Uterus (tissue), 7 donors: ENCODE measurements around the genes MUC7, AMTN and AMBN.

DNA sequence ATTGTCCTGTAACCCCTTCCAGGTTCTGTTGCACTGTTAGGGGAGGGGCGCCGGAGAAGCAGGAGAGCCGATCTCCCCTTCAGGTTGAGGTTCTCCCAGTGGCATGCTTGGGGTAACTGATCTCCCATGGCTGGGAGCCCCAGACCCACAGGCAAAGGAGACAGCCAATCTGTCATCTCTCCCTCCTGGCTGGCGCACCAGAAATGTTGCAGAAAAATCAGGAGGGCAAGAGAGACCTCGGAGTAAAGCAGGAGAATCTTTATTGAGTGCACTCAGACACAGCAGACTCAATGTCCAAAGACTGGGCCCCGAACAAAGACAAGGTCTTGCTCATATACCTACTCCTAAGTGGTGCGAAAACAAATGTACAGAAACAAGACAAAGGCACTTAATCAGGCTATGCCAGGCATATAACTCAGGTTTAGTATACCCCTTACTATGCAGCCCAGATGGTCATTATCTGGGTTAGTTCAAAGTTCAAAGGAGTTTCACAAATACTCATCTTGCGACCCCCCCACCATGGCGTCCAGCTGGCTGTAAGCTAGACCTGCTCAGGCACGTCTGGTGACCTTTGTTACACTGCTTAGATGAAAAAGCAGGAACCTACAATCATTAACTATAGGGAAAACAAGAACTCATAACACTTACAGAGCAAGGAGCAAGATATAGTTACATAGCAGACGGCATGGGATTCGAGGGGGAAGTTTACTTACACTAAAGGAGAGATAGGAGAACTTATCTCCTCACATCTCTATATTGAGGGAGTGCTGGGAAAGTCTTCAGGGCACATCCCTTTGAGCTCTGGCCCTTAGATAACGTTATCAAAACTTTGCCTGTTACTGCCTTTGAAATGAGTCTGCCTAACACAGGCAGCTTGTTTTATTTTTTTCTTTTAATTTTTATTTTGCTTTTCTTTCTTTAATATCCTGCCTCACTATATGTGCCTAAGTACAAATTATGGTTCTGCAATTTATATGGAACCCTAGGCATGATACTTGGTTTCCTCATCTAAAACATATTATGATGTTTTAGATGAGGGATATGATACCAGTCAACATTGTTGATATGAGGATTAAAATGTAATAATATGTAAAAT is 27.4 kb downstream of the SULT1E1 start:
- PRO-cap, 4 experiments, result no peak in any of the 4 experiments
- RAMPAGE, long total RNA, 2 experiments, result no peak in any of the 2 experiments
- RRBS, result no CpG with 5 or more reads among the region's 13 CpGs

DNA sequence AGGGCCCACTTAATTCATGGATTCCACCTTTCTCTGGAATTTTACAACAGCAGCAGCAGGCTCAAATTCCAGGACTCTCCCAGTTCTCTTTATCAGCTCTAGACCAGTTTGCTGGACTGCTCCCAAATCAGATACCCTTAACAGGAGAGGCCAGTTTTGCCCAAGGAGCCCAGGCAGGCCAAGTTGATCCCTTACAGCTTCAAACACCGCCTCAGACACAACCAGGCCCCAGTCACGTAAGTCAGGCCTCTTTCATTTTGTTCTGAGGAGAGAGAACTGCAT is 2.3 kb downstream of the ODAM start:
- PRO-cap, 4 experiments, result no peak in any of the 4 experiments
- RAMPAGE, long total RNA, 2 experiments, result no peak in any of the 2 experiments
- RRBS, result no CpG with 5 or more reads among the region's 2 CpGs

DNA sequence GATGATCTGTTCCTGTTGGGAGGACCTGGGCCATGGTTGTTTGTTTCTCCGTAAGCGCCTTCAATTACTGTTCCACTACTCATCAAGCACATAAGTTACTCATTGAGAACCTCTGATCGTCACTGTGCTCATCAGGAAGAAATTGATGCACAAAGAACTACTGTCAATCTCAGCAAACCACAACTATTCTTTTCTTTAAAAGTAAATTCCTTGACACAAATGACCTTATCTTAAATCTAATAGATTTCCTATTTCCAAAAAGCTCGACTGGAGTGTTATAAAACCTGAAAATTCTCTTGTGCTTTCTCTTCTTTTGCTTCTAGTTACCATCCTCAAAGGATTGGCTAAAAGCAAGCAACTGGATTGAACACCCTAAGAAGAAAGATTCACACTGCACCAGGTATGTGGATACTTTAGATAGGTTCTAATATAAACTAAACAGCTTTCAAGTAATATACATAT is at the start of gene MUC7:
Gene MUC7 (plus strand): TSS at position 306 of the 462 bp plus-strand sequence.
- PRO-cap, 4 experiments, result no peak in any of the 4 experiments
- RAMPAGE, long total RNA, 2 experiments, result no peak in any of the 2 experiments
- RRBS, result no CpG with 5 or more reads among the region's 4 CpGs

GRCh38 chr4:70518361-70518885 is at the start of gene AMTN:
Gene AMTN (plus strand): TSS chr4:70518569.
- PRO-cap, 4 experiments, result no peak in any of the 4 experiments
- RAMPAGE, long total RNA, 2 experiments, result no peak in any of the 2 experiments
- RRBS, result no CpG with 5 or more reads among the region's 3 CpGs

GRCh38 chr4:70592168-70592522 is at the start of gene AMBN:
Gene AMBN (plus strand): TSS chr4:70592256.
- PRO-cap, 4 experiments, result no peak in any of the 4 experiments
- RAMPAGE, long total RNA, 2 experiments, result no peak in any of the 2 experiments
- RRBS, result no CpG with 5 or more reads among the region's 3 CpGs

DNA sequence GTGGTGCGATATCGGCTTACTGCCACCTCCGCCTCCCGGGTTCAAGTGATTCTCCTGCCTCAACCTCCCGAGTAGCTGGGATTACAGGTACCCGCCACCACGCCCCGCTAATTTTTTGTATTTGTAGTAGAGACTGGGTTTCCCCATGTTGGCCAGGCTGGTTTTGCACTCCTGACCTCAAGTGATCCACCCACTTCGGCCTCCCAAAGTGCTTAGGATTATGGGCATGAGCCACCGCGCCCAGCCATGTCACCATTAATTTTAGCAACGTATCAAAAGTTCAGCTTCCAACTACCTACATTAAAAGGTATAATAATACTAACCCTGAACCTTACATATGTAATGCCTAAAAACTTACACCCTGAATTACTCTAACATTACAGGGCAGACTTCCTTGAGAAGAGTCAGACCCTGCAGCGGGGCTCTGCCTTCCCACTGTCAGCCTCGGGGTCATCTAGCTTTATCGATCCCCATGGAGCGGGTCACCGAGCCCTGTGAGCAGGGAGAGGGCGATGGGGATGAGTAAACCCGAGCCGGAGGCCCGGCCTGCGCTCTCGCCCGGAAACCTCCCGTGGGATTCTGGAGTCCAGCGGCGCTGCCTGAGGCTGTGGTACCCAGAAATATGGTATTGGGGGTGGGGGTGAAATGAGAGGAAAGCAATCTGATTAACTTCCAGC is 774 bp upstream of the UTP3 start:
- PRO-cap, 4 experiments, result peak in 1 of 4 experiments; most common plus-strand start position 501 of the sequence (in 1); most common minus-strand start position 520 of the sequence (in 1)
- RAMPAGE, long total RNA, 2 experiments, result no peak in any of the 2 experiments
- RRBS, result no CpG with 5 or more reads among the region's 27 CpGs

DNA sequence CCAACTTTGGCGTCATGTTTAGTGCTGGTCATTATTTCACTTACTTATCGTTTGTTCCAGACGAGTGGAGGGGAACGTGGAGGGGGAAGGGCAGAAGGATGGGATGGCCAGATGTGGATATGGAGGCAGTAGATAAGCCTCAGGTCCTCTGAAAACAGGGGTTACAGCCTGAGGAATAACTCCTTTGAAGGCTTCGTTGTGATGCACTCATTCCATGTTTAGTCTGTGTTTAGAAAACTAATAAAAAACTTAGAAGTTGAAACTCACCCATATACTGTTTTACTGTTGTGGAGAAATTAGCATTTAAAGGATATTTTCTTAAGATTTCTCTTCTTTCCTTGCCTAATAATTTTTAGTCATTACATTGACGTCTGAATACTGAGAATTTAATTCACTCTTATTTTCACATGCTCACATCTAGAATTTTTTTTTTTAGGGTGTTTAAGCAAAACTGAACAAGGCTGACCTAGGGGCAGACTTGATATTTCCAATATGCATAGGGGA is 1.2 kb downstream of the MOB1B start:
- PRO-cap, 4 experiments, result no peak in any of the 4 experiments
- RAMPAGE, long total RNA, 2 experiments, result no peak in any of the 2 experiments
- RRBS, result no CpG with 5 or more reads among the region's 6 CpGs

- PRO-cap, 4 experiments, result no peak in any of the 4 experiments
- RAMPAGE, long total RNA, 2 experiments, result no peak in any of the 2 experiments
- RRBS, result no CpG with 5 or more reads among the region's 7 CpGs
Measured at GRCh38 chr4:70995870-70996496, 2.5 kb downstream of the DCK start.

DNA sequence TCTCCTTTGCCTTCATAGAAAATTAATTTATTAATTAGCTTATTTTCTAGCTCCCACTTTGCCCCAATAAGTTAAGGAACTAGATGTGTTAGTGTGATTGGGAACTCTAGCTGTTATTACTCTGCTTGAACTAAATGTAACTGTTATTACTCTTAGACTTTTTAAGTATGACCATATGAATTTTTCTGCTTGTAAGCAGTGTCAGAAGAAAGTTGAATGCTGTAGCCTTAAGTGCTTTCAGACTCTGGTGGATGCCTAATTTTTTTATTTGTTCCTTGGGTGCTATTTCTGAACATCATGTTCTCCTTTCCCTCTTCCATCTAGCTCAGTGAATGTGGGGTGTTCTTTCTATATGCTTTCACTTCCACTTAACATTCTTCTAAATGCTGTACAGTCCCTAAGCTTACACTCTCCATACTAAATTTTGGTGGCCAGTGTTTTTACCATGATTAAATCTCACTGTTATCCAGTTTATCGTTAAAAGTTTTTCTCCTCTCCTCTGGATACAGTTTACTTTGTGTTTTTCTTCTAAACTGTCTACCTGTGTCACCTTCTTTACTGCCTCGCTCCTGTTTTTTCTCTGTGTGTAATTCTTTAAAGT is 3.6 kb downstream of the DCK start:
- PRO-cap, 4 experiments, result no peak in any of the 4 experiments
- RAMPAGE, long total RNA, 2 experiments, result no peak in any of the 2 experiments
- RRBS, result no CpG with 5 or more reads among the region's 2 CpGs

- PRO-cap, 4 experiments, result no peak in any of the 4 experiments
- RAMPAGE, long total RNA, 2 experiments, result no peak in any of the 2 experiments
- RRBS, result no CpG with 5 or more reads among the region's 5 CpGs
Measured at GRCh38 chr4:71255023-71255503, 68.0 kb downstream of the SLC4A4 start.

DNA sequence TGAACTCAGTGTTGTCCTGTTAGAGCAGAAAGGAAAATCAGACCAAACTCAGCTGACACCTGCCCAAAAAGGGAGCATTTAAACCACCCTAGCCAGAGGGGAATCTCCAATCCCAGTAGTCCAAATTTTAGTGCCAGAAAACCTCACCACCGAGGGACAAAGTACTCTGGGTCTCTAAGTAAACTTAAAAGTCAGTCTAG is 165.6 kb downstream of the NPFFR2 start:
- PRO-cap, 4 experiments, result peak in 2 of 4 experiments; most common minus-strand start position 69 of the sequence (in 2)
- RAMPAGE, long total RNA, 2 experiments, result no peak in any of the 2 experiments
- RRBS, result no CpG with 5 or more reads among the region's 1 CpG

- PRO-cap, 4 experiments, result no peak in any of the 4 experiments
- RAMPAGE, long total RNA, 2 experiments, result no peak in any of the 2 experiments
- RRBS, result no CpG with 5 or more reads among the region's 6 CpGs
Measured at GRCh38 chr4:72226424-72226903, 194.7 kb downstream of the NPFFR2 start.

DNA sequence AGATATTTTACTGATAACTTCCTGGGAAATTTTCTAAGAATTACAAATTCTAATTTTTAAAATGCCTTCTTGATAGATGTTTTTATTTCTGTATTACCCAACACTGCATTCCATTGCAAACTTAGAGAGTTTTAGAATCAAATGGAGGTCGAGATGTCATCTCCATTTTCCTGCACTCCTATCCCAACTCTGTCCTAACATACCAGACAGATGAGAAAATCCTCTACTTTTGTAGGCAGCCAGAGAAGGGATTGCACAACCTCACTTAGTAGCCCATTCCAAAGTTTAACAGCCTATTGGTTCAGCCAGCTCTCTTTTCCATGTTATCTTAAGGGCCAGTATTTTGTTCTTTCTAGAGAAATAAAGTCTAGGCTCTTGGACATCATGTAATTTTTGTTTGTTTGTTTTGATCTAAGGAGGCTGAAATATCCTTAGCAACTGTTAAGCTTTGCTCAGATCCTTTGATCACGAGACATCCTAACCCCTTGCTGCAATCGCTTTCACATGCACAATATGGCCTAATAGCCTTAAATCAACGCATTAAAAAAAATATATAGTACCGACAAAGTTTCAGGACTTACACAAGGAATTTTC is 173.0 kb downstream of the COX18 start:
- PRO-cap, 4 experiments, result peak in 1 of 4 experiments; most common plus-strand start position 355 of the sequence (in 1); most common minus-strand start position 201 of the sequence (in 1)
- RAMPAGE, long total RNA, 2 experiments, result no peak in any of the 2 experiments
- RRBS, result no CpG with 5 or more reads among the region's 5 CpGs

- PRO-cap, 4 experiments, result no peak in any of the 4 experiments
- RAMPAGE, long total RNA, 2 experiments, result no peak in any of the 2 experiments
- RRBS, result no CpG with 5 or more reads among the region's 12 CpGs
Measured at GRCh38 chr4:73091033-73092369, 22.0 kb upstream of the COX18 start.

GRCh38 chr4:73256449-73256743 is 2.2 kb downstream of the ANKRD17 start:
- PRO-cap, 4 experiments, result no peak in any of the 4 experiments
- RAMPAGE, long total RNA, 2 experiments, result no peak in any of the 2 experiments

GRCh38 chr4:73397537-73397997 is 6.5 kb upstream of the ALB start:
- PRO-cap, 4 experiments, result no peak in any of the 4 experiments
- RAMPAGE, long total RNA, 2 experiments, result no peak in any of the 2 experiments
- RRBS, result no CpG with 5 or more reads among the region's 1 CpG

GRCh38 chr4:73608616-73609071 is 11.6 kb downstream of the RASSF6 start:
- PRO-cap, 4 experiments, result no peak in any of the 4 experiments
- RAMPAGE, long total RNA, 2 experiments, result no peak in any of the 2 experiments
- RRBS, result no CpG with 5 or more reads among the region's 3 CpGs

GRCh38 chr4:73617279-73617666 is 3.0 kb downstream of the RASSF6 start:
- PRO-cap, 4 experiments, result no peak in any of the 4 experiments
- RAMPAGE, long total RNA, 2 experiments, result no peak in any of the 2 experiments
- RRBS, result no CpG with 5 or more reads among the region's 6 CpGs

DNA sequence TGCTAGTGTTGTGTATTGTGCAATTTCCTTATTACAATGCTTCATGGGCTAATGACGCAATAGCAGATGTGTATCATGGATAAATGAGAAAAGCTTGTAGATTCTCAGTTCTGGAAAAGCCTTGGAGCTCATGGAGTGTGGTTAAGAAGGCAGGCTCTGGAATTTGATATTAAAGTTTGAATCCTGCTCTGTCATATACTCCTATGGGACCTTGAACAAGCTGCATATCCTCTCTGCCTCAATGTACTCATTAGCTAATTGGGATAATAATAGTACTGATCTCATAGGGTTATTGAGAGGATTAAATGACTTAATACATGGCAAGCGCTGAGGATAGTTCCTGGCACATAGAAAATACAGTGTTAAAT is 18.8 kb upstream of the CXCL8 start:
- PRO-cap, 4 experiments, result peak in 1 of 4 experiments; most common plus-strand start position 107 of the sequence (in 1)
- RAMPAGE, long total RNA, 2 experiments, result no peak in any of the 2 experiments
- RRBS, result no CpG with 5 or more reads among the region's 2 CpGs

DNA sequence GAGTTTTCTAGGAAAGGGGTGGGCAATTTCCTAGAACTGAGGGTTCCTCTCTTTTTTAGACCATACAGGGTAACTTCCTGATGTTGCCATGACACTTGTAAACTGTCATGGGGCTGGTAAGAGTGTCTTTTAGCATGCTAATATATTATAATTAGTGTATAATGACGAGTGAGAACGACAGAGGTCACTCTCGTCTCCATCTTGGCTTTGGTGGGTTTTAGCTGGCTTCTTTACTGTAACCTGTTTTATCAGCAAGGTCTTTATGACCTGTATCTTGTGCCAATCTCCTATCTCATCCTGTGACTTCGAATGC is 2.7 kb downstream of the CXCL2 start:
- PRO-cap, 4 experiments, result no peak in any of the 4 experiments
- RAMPAGE, long total RNA, 2 experiments, result no peak in any of the 2 experiments
- RRBS, result no CpG with 5 or more reads among the region's 4 CpGs